Endometrial microvascular endothelial cells (primary cell): Measurements from ENCODE around the genes ATP1A3 and CEACAM8.

DNA sequence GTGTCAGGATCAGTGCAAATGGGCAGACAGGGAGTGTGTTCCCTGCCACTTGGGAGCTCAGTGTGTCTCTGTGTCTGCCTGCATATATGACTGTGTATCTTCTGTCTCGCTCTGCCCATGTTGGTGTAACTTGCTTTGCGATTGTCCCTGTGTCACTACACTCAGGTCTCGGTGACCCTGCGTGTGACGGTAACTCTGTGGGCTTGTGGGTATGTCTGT, 8.1 kb upstream of the ERFL start:
- RAMPAGE, long total RNA: no peak

- RAMPAGE, long total RNA: no peak
Measured at GRCh38 chr19:41947051-41947491, 12.1 kb downstream of the RABAC1 start.

DNA sequence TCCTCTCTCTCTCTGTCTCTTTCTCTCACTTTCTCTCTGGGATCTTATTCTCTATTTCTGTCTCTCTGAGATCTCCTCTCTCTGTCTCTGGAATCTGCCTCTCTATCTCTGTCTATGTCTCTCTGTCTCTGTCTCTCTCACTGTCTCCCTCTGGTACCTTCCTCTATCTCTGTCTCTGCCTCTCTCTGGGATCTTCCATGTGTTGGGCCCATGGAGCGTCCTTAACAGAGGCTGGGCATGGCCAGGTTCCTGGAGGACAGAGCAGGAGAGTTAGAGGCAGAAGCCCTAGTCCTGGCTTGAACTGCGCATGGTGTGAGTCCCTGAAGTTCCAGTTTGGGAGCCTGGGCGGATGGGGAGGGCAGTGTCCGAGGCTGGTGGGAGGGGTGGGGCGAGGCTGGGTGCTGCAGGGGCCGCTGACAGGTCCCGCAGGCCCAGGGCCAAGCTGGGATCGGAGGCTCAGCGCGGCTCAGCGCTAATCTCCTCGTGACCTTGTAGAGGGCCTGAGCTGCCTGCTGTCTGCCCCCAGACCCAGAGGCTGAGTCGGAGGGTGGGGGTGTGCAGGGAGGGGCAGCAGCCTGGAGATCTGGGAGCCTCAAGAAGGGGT, 3.2 kb downstream of the ATP1A3 start:
- RAMPAGE, long total RNA: no peak

DNA sequence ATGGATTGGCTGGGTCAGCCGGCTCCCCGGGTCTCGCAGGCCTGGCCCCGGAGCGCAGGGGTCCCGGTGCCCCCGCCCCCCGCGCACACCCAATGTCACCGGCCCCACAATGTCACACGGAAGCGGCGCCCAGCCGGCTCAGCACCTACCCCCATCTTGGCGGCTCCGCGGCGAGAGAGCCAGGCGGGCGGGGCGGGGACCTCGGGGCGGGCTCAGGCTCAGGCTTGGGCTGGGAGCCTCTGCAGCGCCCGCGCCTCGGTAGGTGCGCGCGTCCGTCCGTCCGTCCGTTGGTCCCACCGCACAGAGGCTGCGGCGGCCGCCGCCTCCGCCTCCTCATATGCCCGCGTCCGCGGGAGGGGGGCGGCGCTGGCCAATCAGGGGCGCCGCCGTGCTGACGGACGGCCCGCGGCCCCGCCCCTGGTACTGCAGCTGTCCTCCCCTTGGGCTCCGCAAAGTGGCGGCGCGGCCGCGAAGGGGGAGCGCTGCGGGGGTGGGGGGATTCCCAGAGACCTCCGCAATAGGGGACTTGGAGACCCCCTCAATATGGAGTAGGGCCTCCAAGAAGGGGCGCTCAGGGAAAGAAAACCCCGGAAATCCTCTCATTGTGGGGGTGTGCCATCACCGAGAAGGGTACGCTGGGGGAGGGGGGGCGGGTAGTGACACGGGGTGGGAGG, at the start of gene ATP1A3:
Gene ATP1A3 (minus strand): TSS at position 309 of the 674 bp plus-strand sequence.
- RAMPAGE, long total RNA: no peak

- RAMPAGE, long total RNA: no peak
Measured at GRCh38 chr19:42083415-42083948, 7.5 kb downstream of the ZNF574 start.

GRCh38 chr19:42088265-42088581, 12.3 kb downstream of the ZNF574 start:
- RAMPAGE, long total RNA: no peak

DNA sequence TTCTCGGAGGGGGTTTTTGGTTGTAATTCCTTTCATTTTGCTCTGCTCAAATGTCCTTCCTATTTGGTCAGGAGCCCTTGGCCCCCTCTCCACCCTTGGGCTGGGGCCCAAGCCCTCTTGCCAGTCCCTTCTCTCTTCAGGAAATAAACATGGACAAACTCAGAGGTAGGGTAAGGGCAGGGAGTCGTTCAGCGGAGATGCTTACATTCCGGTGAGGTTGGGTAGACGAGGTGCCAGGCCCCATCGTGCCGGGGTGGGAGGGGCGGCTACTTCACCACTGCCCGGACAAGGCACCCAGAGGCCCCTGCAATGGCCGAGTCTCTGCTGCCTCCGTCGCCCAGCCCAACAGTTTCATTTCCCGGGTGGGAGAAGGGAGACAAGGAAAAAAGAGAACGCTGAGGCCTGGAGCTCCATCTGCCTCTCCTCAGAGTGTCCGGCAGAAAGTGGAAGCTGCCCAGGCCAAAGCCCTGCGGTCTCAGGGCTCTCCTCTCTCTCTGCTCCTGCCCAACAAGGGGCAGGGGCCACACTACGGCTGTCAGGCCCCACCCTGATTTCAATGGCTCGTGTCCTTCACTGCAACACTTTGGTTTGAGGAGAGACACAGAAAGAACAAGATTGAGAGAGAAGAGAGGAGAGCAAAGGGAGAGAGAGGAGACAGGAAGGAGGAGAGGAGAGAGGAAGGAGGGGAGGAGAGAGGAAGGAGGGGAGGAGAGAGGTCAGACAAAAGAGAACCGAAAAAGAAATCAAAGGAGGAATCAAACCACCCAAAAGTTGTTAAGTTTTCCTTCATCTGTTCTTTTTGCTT, 12.8 kb downstream of the ZNF574 start:
- RAMPAGE, long total RNA: no peak

GRCh38 chr19:42090679-42091624, 15.0 kb downstream of the ZNF574 start:
- RAMPAGE, long total RNA: no peak

DNA sequence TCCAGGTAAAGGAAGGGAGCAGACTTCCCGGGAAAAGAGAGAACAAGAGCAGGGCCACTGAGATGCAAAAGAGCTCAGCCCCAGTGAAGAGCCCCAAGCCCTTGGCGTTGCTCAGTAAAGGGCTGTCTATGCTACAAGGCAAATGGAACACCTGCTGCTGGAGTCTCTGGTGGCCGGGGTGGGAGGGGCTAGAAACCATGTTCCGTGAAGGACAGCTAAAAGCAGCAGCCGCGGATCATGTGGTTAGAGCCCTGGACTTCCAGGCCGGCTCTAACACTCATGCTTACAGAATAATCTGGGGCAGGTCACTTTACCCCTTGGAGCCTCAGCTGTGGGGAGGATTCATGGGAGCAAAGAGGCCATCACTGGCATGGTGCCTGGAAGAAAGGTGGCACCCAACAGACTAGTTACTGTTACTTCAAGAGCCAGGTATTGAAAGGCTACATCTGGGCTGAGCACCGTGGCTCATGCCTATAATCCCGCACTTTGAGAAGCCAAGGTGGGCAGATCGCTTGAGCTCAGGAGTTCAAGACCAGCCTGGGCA, 17.8 kb downstream of the POU2F2 start:
- RAMPAGE, long total RNA: no peak

DNA sequence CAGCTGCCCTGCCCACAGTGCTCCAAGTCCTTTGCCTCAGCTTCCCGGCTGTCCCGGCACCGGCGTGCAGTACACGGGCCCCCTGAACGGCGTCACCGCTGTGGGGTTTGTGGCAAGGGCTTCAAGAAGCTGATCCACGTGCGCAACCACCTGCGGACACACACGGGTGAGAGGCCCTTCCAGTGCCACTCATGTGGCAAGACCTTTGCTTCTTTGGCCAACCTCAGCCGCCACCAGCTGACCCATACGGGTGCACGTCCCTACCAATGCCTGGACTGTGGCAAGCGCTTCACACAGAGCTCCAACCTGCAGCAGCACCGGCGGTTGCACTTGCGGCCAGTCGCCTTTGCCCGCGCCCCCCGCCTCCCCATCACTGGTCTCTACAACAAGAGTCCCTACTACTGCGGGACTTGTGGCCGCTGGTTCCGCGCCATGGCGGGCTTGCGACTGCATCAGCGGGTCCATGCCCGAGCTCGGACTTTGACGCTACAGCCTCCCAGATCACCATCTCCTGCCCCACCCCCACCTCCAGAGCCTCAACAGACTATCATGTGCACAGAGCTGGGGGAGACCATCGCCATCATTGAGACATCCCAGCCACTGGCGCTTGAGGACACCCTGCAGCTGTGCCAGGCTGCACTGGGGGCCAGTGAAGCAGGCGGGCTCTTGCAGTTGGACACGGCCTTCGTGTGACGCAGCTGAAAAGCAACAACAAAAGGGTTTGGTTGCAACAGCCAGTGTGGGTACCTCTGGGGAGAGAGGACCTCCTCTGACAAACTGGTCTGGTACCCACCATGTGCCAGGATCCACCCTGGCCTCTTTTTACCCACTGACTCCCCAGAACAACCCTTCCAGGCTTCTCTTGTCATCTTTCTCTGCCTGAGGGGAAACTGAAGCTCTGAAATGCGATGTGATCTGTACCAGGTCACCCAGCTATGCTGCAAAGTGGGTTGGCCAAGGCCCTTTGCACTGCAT, 5.9 kb downstream of the ZNF526 start:
- RAMPAGE, long total RNA: no peak

DNA sequence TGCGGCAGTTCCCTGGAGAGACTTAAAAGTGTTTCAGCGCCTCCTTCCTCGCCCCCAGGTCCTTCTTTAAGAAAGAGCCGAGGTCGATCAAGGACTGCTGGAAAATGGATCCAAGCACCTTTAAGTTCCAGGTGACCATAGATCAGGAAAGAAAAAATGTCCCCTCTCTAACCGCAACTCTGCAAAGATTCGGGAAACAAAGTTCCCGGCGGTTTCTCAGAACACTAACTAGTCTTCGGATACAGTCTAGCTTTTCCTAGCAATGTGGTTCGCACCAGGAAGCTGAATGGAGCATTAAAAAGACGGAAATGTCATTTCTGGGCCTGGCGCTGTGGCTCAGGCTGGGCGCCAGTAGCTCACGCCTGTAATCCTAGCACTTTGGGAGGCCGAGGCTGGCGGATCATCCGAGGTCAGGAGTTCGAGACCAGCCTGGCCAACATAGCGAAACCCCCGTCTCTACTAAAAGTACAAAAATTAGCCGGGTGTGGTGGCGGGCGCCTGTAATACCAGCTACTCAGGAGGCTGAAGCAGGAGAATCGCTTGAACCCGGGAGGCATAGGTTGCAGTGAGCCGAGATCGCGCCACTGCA, 1.1 kb upstream of the GSK3A start:
- RAMPAGE, long total RNA: no peak

- RAMPAGE, long total RNA: no peak
Measured at GRCh38 chr19:42267848-42268326, 1.2 kb upstream of the CIC start.

DNA sequence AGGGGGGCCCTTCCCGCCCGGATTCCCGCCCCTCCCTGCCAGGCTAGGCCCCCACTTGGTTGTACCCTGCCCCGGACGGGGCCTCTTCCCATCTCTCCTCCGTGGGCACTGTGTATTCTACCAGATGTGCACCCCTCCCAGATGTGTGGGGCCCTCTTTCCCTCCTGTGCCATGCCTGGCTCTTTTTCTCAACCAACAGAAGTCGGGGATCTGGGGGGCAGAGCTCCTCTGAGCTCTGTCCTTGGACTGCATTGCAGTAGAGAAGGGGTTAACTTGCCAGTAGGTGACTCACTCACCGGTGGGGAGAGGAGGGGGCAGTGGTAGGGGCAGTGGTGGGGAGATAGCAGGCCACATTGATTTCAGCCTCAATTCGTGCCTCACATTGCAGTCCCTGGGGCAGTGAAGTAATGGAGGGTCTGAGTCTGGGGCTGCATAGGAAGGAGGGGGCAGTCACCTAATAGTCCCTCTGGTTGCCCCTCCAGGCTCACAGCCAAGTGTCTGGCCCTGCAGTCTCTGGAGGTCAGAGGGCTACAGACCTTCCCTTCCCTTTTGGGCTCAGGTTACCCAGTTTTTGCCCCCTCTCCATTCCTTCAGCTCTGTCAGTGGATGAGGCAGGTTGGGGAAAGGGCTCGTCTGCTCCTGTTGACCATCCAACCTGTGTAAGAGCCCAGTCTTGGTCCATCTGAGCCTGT, 12.8 kb downstream of the CIC start:
- RAMPAGE, long total RNA: no peak

DNA sequence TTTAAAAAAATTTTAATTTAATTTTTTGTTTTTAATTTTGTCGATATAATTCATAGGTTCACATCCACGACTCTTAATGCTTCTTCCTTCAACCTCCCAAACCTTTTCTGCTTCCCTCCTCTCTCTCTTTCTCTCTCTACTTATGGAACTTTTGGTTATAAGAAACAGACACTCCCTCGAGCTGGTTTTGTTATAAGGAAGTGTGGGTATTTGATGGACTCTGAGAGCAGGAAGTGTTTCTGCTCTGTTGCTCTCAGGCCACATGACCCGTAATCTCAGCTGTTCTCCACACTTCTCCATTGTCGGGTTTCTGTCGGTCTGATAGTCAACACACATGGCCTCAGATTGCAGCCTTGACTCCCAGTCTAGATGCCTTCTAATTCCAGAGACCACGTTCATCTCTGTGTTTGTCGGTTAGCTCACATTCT, 26.5 kb downstream of the CNFN start:
- RAMPAGE, long total RNA: no peak

GRCh38 chr19:42407938-42408764, 18.1 kb upstream of the CNFN start:
- RAMPAGE, long total RNA: no peak

DNA sequence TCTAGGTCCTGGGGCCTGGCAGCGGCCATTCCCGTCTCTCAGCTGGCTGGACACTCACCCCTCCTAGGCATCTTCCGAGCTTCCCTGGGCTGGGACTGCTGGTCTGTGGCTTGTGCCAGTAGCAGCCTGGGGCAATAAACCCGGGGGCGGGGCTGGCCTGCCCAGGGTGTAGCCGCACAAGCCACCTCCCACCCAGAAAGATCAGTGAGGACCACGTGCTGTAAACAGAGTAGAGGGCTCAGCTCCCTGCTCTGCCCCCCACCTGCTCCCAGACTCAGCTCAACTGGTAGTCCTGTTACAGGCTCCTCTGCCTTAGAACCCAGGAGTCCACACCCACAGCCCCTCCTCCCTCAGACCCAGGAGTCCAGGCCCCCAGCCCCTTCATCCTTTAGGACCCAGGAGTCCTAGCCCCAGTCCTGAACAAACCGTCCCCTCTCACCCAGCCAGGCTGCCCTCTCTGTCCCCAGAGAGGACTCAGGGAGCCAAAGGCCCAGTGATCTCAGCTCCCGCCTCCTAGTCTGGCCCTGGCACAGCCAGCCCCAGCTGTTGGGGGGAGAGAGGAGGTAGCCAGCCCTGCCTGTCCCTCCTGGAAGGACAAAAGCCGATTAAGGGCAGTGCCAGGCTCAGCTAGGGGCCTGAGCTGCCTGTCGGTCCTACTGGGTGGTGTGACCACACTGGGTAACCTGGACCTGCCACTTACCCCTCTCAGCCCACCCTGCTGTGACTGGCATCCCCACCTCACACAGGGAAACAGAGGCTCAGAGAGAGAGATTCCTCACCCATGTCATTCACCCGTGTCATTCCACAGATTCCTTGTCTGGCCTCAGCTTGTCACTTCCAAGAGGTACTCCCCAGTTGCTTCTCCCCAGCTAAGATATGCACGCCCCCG, 14.6 kb downstream of the LIPE start:
- RAMPAGE, long total RNA: no peak

DNA sequence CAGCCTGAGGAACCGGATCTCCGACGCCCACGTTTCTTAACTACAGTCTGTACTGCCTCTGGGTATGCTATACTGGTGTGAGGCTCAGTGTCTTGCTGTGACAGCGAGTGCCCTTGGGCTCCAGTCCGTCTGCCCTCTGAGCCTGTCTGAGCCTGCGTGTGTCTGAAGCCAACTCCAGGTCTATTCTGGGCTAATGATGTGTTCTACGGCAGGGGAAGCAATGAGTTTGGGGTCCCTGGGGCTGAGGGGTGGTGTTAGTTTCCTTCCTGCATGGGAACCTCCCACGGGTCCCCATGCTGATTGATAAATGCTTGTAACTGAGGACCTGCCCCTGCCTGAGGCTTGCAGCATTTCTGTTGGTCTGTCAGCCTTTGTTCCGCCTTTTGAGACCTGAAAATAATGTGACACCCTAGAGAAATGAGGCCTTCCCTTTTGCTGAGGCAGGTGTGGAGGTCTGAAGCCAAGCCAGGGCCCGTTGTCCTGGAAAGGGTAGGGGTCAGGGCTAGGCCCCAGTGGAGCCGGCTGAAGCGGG, 4.8 kb downstream of the LIPE start:
- RAMPAGE, long total RNA: no peak

DNA sequence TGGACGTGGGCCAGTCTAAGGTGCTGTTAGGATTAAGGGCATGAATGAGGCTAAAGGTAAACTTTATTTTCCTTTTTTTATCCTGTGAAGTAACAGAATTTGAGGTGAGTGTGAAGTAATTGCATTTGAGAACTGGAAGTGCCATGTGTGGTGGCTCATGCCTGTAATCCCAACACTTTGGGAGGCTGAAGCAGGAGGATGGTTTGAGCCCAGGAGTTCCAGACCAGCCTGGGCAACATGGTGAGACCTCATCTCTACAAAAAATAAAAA, 7.9 kb upstream of the CXCL17 start:
- RAMPAGE, long total RNA: no peak

DNA sequence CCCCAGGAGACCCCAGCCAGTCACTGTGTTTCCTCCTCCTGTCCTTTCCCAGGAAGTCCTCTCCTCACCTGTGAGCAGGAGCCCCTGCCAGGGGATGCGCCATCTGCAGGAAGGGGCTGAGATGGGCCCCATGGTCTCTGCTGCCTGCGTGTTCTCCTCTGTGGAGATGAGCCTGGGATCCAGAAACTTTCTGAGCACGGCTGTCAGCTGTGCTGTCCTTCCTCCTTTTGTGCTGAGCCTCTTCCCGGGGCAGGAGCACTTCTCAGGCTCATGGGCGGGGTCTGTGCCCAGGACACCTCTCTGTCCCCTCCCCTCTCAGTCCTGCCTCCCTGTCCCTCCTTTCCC, at the start of gene CEACAM8:
Gene CEACAM8 (minus strand): TSS at position 228 of the 345 bp plus-strand sequence.
- RAMPAGE, long total RNA: no peak

- RAMPAGE, long total RNA: no peak
Measured at GRCh38 chr19:42653932-42654262, 59.2 kb upstream of the CEACAM8 start.